Helper T cell (primary cell): ENCODE results near the genes PHB2 and CLEC4D.

DNA sequence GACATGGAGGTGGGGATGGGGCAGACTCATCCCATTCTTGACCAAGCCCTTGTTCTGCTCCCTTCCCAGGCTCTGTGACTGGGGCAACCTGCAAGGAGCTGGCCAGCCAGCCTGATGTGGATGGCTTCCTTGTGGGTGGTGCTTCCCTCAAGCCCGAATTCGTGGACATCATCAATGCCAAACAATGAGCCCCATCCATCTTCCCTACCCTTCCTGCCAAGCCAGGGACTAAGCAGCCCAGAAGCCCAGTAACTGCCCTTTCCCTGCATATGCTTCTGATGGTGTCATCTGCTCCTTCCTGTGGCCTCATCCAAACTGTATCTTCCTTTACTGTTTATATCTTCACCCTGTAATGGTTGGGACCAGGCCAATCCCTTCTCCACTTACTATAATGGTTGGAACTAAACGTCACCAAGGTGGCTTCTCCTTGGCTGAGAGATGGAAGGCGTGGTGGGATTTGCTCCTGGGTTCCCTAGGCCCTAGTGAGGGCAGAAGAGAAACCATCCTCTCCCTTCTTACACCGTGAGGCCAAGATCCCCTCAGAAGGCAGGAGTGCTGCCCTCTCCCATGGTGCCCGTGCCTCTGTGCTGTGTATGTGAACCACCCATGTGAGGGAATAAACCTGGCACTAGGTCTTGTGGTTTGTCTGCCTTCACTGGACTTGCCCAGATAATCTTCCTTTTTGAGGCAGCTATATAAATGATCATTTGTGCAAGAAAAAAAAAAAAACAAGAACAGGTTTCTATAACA lies 2.7 kb downstream of the SPSB2 start:
- PRO-cap, 2 experiments, result no peak in any of the 2 experiments

- PRO-cap, 2 experiments, result no peak in any of the 2 experiments
These were observed 11.5 kb upstream of the SPSB2 start for GRCh38 chr12:6884496-6885117.

- PRO-cap, 2 experiments, result peak in 2 of 2 experiments; most common plus-strand start chr12:6937930 (in 2); most common minus-strand start chr12:6937866 (in 2)
These were observed 6.1 kb upstream of the C12orf57 start for GRCh38 chr12:6937350-6938479.

GRCh38 chr12:6944378-6945061 lies 698 bp downstream of the C12orf57 start:
- PRO-cap, 2 experiments, result peak in 2 of 2 experiments; most common plus-strand start chr12:6944659 (in 1); most common minus-strand start chr12:6944816 (in 2)

DNA sequence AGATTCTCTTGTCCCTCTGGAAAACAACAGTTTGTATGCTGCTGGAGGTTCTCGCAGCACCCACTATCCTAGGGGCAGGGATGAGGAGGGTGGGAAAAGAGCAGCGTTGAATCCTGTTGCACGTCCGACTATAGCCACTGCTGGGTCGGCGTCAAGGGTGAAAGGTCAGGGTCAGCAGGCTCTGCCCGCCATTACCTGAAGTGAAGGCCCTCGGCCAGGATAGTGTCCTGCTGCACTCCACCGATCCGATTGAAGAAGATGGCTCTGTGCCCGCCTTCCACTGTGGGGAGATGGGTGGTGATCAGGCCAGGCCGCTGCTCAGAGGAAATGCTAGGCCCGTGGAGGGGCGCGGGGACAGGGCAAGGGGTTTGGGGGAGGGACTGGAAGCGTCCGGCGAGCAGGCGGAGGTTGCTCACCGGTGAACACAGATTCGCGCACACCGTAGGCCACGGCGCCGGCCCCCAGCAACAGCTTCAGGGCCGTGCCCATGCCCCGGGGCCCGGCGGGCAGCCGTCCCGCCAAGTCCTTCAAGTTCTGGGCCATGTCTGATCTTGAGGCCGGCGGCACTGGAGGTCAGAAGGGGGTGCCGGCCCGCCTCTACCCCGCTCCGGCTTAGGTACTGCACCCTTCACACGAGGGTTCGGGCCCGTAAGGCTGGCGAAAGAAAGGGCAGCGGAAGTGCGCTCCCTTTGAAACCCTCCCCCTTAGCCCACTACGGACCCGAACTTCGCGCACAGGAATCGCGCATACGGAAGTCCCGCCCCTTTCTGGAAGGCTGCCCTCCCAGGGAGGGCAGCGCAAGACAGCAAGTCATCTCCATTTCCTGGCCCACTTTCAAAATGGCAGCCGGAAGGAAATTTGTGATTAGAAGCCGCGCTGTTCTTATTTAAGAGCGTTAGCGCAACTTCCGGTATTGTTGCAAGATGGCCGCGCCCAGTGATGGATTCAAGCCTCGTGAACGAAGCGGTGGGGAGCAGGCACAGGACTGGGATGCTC lies at the start of gene PHB2:
TSS of gene PHB2 (minus strand) at position 664 of the 996 bp plus-strand sequence.
- PRO-cap, 2 experiments, result peak in 2 of 2 experiments; most common plus-strand start position 913 of the sequence (in 2); most common minus-strand start position 680 of the sequence (in 1)

GRCh38 chr12:7016896-7017477 lies 1.3 kb downstream of the LPCAT3 start:
- PRO-cap, 2 experiments, result no peak in any of the 2 experiments

GRCh38 chr12:7090693-7091259 lies 1.5 kb downstream of the C1R start:
- PRO-cap, 2 experiments, result no peak in any of the 2 experiments

GRCh38 chr12:7111146-7111783 lies 2.3 kb upstream of the C1RL start:
- PRO-cap, 2 experiments, result no peak in any of the 2 experiments

- PRO-cap, 2 experiments, result no peak in any of the 2 experiments
These were observed 6.0 kb downstream of the RBP5 start for GRCh38 chr12:7122275-7123510.

DNA sequence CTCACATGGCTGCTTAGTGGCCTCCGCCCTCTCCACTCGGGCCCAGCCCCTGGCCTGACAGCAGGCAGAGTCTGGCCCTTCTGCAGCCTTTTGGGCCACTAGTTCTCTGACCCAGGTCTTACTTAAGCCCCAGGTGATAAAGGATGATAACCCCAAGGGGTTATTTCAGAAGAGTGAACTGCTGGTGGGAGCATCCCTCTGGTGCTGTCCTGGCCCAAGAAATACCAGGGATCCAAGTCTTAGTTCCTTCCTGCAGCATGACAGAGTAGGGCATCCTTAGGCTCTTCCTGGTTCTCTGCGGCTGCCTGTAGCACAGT lies 29.2 kb downstream of the CLSTN3 start:
- PRO-cap, 2 experiments, result no peak in any of the 2 experiments

DNA sequence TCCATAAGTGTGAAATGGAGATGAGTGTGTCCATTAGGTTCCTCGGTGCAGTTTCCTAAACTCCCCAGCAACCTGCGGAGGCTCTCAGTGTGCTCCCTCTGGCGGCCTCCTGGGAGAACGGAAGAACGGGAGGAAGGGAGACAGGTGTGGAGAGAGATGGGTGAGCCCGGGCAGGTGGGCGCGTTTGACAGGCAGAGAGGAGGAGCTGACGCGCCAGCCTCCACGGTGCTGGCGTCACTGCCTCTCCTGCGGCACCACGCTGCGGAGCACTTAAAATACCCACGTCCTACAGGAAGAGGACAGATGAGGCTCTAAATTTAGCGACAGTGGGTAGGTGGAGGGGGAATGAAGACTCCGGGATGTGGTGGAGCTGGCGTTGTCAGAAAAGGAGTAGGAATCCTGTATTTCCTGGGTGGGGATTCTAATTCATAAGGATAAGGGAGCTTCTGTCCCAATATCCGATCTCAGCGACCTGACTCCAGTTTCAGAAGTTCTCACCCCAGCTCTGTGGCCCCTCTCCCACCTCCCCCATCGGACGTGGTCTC lies 26.7 kb upstream of the PEX5 start:
- PRO-cap, 2 experiments, result no peak in any of the 2 experiments

DNA sequence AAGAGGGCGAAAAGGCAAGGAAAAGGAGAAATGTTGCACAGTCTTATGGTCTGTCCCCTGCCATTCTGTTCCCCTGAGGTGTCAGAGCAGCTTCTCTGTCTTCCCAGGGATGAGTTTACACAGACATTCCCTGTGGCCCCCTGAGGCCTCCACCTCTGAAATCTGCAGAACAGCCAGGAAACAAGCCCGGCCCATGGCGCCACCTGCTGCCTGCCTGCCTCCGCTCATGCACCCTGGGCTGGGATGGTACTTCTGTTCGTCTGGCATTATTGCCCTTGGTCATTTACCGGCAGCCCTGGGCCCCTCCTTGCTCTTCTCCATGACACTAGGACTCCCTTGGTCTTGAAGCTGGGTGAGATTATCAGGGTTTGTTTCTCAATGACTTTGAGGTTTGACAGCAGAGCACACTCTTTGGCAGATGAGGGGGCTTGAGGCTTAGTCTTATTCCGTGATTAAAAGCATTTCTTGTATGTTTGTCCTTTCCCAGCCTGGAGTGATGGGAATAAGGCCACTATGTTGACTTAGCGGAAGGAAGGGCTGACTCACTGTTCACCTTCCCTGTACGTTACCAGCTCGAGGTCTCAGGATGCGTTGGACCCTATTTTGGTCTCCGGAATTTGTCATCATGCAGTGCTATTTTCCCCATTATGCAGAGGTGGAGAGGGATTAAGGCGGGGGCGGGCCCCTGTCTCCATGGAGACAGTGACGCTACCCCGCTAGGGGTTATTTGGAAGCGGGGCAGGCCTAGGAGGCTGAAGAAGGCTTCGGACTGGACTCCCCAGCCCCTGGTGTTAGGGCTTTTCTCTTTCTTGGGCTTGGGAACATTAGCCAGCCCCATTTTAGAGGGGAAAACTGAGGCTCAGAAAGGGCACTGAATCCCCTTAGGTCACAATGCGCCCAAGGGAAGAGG lies 772 bp upstream of the PEX5 start:
- PRO-cap, 2 experiments, result no peak in any of the 2 experiments

GRCh38 chr12:7574944-7575629 lies 71.5 kb upstream of the CD163 start:
- PRO-cap, 2 experiments, result no peak in any of the 2 experiments

GRCh38 chr12:7922831-7923901 lies 12.8 kb downstream of the SLC2A3 start:
- PRO-cap, 2 experiments, result no peak in any of the 2 experiments

GRCh38 chr12:8036934-8037532 lies 4.5 kb downstream of the FOXJ2 start:
- PRO-cap, 2 experiments, result no peak in any of the 2 experiments

DNA sequence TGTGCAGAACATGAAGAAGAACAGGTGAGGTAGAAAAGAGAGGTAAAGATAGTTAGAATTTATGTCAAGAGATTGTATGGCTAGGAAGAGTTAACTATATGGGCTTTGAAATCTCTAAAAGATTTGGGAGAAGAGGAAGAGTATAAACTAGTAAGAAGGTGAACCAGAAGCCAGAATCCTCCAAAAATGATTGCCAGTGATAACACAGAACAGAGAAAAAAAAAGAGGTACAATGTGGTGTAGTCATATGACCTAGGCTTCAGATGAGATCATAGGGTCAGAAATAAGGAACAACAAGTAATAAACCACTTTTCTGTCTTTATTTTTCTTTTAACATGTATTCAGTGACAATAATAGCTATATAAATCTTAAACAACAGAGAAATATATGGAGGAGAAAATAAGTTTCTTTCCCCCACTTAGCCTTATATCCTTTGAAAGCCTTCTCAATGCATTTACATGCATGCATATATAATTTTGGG lies 2.0 kb upstream of the NECAP1 start:
- PRO-cap, 2 experiments, result no peak in any of the 2 experiments

- PRO-cap, 2 experiments, result no peak in any of the 2 experiments
These were observed 7.2 kb downstream of the NECAP1 start for GRCh38 chr12:8089343-8089552.

- PRO-cap, 2 experiments, result no peak in any of the 2 experiments
These were observed 10.9 kb upstream of the ZNF705A start for GRCh38 chr12:8145880-8146448.

GRCh38 chr12:8227896-8228446 lies 553 bp upstream of the FAM90A1 start:
- PRO-cap, 2 experiments, result no peak in any of the 2 experiments

DNA sequence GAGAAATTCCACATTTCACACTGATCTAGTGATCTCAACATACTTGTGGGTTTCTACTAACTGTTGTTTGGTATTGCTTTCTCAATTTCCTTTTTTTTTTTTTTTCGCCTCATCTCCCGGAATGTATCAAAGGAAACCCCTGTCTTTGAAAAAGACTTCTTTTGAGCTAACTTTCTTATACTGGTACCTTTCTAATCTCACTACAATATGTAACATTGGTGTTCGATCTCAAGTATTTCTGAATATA lies at the start of gene CLEC4D:
TSS of gene CLEC4D (plus strand) at position 107 of the 247 bp plus-strand sequence.
- PRO-cap, 2 experiments, result no peak in any of the 2 experiments